T-cell (primary cell): Measurements from ENCODE around the genes TSPY1, VCY and EIF1AY.

GRCh38 chrY:2968945-2969540 is 33.9 kb downstream of the ZFY start:
- PRO-cap, 7 experiments: no peak in any of the 7 experiments

DNA sequence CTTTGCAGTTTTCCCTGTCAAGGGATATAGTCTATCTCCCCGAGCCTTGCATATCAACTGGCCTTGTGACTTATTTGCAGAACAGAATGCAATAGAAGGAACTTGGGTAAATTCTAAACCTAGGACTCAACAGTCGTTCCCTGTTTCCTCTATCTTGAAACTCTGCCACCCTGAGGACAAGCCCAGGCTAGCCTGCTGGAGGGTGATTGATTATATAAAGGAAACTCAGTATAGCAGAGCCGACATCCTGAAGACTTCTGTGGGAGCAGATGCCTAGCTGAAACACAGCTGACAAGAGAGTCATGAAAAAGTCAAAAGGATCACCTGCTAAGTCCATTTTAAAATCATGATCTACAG is 197.1 kb downstream of the TGIF2LY start:
- PRO-cap, 7 experiments: no peak in any of the 7 experiments

DNA sequence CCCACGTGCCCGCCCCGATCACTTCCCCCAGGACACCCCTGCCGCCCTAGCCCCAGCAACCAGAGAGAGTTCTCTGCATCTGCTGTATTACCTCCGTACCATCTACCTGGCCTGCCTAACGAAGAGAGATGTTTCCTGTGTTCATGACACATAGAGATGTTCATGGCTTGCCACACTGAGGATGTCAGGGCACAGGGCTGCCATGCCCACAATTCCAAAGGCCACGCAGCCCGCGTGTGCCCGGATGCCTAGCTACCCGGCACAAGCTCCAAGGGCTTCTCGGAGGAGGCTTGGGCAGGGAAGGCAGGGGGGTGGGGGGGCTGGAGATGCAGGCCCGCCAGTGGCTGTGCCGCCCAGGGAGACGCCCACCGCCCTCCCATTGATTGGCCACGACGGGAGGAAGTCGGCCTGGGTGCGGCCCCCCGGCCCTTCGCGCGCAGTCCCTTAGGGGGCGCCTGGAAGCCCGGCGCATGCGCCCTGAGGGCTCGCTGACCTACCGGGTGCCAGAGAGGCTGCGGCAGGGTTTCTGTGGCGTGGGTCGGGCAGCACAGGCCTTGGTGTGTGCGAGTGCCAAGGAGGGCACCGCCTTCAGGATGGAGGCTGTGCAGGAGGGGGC is at the start of gene TSPY1:
Gene TSPY1 (plus strand): TSS at position 425 of the 616 bp plus-strand sequence.
- PRO-cap, 7 experiments: no peak in any of the 7 experiments

- PRO-cap, 7 experiments: no peak in any of the 7 experiments
These were observed 565.3 kb downstream of the TSPY10 start for GRCh38 chrY:10092969-10093363.

DNA sequence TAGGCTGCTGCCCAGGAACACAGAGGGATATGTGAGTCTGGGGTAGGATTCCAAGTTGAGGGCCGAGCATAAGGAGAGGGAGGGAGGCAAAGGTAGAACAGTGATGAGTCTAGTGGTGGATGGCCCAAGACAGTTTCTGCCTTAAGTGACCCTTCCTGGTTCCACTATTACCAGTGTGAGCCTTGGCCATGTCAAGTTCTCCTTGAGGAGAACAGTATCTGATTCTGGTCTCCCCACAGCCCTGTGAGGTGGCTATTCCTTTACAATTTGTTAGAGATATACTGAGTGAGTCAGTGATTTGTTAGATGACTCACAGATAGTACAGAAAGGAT is 1519.6 kb downstream of the TSPY10 start:
- PRO-cap, 7 experiments: no peak in any of the 7 experiments

GRCh38 chrY:12661887-12662844 is 38.9 kb upstream of the USP9Y start:
- PRO-cap, 7 experiments: peak in 1 of 7 experiments; most common plus-strand start chrY:12662506 (in 1); most common minus-strand start chrY:12662126 (in 1)

- PRO-cap, 7 experiments: no peak in any of the 7 experiments
These were observed 694 bp downstream of the TMSB4Y start for GRCh38 chrY:13704401-13704784.

GRCh38 chrY:13986410-13986725 is at the start of gene VCY:
VCY (minus strand) TSS chrY:13986473.
- PRO-cap, 7 experiments: no peak in any of the 7 experiments

- PRO-cap, 7 experiments: no peak in any of the 7 experiments
These were observed 537.7 kb downstream of the CDY2B start for GRCh38 chrY:17342351-17342756.

DNA sequence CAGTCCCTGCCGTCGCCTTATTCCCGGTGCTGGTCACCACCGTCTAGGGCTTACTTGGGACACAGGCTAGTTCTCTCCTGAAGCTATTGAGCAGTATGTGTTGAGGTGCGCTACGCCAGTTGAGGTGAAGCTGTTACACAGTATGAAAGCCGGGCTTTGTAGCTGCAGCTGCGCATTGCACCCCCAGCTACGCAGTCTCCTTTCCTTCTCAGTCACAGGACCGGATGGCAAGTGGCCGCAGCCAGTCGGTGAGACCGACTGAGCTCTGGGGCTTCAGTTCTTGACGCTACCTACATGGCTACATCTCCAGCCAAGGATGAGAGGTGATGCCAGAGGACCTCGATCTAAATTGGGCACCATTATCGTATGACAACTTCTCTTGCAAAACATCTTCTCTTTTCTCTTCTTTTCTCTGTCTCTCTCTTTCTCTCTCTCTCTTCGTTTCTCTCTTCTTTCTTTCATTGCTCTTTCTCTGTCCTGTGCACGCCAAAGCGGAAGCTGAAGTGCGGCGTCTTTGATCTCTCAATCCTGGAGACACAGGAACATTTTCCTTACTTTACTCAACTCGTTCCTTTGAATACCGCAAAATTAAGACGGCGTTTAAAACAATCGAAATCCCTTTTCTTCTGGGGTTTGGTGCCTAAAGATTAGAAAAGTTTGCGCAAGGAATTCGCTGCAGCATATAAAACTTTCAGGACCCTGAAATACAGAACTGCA is 176.7 kb downstream of the KDM5D start:
- PRO-cap, 7 experiments: peak in 1 of 7 experiments; most common plus-strand start position 276 of the sequence (in 1); most common minus-strand start position 160 of the sequence (in 1)

DNA sequence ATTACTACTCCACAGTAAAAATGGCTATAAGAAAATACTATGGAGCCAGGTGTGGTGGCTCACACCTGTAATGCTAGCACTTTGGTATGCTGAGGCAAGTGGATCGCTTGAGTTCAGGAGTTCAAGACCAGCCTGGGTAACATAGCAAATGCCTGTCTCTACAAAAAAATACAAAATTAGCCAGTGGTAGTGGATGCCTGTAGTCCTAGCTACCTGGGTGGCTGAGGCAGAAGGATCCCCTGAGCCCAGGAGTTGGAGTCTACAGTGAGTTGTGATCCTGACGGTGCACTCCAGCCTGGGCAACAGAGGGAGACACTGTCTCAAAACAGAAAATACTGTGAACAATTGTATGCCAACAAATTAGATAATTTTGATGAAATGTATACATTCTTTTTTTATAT is 136.6 kb downstream of the KDM5D start:
- PRO-cap, 7 experiments: no peak in any of the 7 experiments

- PRO-cap, 7 experiments: no peak in any of the 7 experiments
These were observed 400 bp downstream of the KDM5D start for GRCh38 chrY:19744033-19744618.

DNA sequence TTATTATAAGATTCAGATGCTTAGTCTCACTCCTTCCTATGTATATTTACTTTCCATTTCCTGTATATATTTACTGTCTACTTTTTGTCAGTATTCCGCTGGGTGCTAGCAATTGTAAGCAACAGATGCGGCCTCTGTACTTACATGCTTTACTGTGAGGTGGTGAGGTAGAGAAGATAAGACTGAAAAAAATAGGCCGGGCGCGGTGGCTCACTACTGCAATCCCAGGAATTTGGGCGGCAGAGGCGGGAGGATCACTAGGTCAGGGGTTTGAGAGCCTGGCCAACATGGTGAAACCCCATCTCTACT is 660 bp upstream of the EIF1AY start:
- PRO-cap, 7 experiments: peak in 1 of 7 experiments; most common plus-strand start position 152 of the sequence (in 1)

DNA sequence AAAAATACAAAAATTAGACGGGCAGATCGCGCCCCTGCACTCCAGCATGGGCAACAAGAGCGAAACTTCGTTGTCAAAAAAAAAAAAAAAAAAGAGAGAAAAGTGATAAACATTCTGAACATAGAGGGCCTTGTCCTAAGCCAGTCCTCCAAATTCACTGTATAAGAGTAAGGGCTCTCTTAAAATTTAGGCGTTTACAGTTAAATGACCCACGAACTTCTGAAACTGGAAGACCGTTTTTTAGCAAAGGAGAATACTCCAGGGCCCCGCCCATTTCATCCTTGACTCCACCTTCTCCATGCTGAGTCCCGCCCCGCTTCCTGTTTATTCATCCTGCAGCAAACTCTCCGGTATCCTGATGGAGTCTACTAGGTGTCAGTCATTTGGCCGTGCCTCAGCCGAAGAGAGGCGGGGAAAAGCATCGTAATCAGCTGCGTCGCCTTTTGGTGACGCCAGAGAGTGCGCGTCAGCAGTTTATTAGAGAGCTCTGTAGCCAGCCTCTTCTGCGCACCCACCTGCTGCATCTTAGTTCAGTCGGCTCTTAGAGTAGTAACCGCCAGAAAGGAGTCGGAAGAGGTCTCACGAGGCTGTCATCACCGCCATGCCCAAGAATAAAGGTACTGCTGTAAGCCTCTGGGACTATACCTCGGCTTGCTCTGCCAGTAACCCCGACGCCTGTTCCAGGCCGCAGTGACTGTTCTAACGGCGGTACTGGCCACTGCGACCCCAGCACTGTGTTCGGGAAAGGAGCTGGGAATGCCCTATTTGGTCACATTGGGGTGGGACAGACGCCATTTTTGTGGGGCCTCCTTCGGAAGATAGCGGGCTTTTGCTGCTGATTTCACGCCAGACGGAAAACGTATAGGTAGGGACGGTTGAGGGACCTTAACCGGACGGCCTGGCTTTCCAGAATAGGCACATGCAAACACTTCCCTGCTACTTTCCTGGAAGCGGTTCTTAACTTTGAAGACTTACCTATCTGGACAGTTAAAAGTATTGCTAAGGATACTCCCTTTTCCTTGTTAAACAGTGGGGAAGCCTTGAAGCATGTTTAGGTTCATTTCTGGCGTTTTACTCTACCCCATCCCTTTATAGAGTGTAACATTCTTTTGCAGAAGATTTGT is at the start of gene EIF1AY:
Gene EIF1AY (plus strand): TSS at position 506 of the 1,124 bp plus-strand sequence.
- PRO-cap, 7 experiments: peak in 2 of 7 experiments; most common plus-strand start position 559 of the sequence (in 2); most common minus-strand start position 221 of the sequence (in 1)

DNA sequence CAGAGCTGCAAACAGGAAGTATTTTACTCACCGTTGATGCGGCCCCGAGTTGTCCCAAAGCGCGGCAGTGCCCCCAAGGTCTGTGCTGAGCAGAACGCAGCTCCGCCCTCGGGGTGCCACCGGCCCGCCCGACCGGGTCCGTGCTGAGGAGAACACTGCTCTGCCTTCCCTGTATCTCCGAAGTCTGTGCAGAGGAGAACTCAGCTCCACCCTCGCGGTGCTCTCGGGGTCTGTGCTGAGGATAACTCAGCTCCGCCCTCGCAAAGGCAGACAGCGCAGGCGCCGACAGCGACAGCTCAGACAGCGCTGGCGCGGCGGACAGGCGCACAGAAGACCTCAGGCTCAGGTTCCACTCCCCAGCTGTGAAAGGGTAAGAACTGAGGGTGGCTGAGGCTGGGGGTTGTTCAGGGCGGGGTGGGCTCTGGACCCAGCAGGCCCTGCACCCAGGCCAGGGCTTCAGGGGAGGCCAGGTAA is 787.0 kb downstream of the CDY1 start:
- PRO-cap, 7 experiments: peak in 1 of 7 experiments; most common plus-strand start position 172 of the sequence (in 1)